Myometrial cell (primary cell): Measurements from ENCODE around the gene LGI2.

DNA sequence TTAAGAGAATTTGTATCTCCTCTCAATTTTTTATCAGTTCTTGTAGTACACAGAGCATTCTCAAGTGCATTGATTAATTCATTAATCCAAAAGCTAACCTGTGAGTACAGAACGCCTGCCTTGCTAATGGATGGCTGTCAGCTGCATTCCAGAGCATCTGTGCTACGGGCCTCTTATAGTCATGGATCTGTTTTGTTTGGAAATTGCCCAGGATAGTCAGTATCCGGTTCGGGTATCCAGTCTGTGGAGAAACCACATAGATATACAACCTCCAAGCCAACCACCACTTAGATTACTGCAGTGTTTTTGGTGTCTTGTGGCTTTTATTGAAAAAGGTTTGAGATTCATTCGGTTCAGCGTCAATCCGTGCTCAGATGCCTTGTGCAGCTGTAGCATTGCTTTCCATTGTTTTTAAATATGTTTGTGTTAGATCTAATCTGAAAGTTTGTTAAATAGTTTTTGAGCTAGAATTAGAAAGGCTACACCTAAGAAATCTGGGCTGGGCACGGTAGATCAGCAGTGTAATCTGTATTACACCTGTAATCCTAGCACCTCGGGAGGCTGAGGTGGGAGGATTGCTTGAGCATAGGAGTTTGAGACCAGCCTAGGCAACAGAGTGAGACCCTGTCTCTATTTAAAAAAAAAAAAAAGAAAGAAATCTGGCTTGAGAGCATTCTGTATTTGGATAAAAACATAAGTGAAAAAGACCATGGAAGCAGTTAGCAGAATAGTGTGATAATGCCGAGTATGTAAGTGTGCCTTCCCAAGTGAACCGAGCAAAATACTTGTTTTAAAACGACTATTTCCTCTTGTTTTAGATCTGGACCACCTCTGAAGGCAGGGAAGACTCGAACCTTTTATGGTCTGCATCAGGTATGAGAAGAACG lies 4.2 kb downstream of the LAP3 start:
- RAMPAGE, long total RNA, result no peak

DNA sequence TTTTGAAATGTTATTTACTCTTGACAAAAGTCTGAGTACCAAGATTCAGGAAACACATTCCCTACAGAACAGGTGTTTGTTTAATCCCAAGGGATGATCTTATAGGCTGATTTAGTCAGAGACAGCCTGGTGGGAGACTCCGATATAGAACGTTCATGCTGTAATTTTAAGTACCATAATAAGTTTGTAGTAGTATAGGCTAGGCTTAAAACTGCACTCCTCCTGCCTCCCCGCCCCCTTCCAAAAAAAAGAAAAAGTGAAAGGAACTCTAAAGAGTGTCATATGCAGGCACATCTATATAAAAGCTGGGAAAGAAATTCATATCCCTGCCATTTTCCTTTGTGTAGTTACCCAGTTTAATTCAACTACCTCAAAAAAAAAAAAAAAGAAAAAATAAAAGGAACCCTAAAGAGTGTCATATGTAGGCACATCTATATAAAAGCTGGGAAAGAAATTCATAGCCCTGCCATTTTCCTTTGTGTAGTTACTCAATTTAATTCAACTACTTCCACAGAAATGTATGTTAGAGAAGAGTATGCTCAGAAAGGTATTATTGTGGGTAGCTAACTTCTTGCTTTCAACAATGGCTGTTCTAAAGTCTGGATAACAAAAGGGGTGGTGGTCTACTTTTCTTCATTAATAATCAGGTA lies 8.2 kb downstream of the DCAF16 start:
- RAMPAGE, long total RNA, result no peak

GRCh38 chr4:18418551-18418786 lies 396.9 kb upstream of the LCORL start:
- RAMPAGE, long total RNA, result no peak

DNA sequence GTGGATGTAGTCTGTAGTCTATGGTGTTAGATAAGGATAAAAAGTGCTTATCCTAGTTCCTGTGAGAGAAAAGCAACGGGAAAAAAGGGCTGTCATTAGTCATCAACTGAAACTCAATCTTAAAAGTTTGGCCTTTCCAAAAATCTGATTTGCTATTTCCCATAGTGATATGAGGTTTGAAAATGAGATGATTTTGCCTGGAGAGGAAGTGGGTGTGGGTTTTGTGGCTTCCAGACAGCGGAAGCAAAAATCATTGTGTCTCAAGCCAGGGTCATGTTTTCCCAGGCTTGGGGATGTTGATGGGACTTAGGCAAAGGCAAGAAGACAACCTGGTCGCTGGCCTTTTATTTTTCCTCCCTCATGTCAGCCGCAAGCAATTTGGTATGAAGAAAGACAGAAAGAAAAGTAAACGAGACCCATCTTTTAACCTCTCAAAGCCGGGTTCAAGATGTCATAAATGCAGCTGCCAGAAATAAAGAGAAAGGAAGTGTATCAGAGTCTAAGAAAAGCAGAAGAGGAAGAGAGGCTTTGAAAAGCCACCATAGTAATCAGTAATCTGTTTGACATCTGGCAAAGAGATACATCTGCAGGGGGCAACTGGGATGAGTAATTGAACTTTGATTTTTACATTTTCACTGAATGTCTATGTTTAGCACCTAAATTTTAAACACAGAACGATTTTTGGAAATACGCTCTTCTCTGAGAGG lies 521.7 kb upstream of the SLIT2 start:
- RAMPAGE, long total RNA, result no peak

DNA sequence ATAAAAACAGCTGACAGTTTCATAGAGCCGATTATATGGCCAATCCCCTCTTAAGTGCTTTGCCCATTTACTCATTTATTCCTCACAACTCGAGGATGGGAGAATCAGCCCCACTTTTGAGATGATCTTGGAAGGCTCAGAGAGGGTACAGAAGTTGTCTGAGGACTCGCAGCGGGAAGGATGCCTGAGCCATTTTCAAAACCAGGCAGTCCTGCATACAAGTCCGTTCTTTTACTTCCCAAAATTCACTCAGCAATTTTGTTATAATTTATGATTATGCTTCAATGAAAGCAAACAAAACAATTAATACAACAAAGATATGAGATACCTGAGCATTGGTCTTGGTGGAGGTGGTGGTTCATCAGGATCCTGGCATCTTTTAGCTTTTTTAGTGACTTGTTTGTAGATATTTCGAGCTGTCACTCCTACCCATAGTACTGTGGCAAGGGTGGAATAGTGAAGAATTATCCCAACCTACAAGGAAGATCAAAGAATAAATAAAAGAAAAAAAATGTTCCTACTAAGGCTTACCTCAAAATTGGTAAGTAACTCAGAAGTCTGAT lies 123.6 kb downstream of the ADGRA3 start:
- RAMPAGE, long total RNA, result no peak

DNA sequence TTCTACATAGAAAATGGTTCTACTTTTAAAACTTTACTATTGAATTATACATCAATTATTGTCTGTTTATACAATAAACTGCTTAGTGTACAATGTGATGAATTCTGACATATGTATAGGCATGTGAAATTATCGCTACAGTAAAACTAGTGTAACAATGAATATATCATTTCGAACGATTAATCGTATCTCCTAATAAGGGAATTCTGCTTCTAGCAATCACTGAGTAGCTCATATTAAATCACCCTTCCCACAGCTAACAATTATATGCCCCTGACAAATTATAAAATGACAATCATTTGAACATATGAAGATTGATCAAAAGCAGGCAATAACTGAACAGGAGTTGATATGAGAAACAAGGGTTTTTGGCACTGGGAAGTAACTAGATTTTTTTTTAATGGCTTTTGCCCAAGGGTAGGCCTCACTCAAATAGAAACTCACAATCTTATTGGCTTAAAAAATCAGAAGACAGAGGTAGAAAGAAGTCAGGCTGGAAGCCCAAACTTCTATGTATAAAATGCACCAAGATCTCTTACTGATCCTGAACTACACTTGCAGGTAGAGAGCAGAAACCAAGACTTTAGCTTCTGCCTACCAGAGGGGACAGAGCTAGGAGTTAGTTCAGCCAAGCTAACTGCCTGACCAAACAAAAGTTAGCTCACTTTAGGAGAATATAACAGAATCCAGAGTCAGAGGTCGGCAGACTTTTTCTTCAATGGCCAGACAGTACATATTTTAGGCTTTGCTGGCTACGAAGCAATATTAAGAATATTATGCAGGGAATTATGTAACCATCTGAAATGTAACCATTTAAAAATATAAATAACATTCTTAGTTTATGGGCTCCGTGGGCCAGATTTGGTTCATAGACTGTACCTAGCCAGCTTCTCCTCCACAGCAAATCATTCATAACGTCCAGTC lies 74.9 kb downstream of the ADGRA3 start:
- RAMPAGE, long total RNA, result no peak

DNA sequence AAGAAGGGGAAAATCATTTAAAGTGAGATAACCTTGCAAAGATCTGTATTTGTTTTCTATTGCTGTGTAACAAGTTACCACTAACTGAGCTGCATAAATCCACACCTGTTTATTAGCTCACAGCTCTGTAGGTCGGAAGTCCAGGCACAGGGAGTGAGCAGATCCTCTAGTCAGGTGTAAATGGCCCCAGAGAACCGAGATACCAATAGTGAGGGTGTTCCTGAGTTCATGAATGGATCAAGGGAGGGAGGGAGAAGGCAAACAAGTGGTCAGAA lies 25.2 kb downstream of the ADGRA3 start:
- RAMPAGE, long total RNA, result no peak

DNA sequence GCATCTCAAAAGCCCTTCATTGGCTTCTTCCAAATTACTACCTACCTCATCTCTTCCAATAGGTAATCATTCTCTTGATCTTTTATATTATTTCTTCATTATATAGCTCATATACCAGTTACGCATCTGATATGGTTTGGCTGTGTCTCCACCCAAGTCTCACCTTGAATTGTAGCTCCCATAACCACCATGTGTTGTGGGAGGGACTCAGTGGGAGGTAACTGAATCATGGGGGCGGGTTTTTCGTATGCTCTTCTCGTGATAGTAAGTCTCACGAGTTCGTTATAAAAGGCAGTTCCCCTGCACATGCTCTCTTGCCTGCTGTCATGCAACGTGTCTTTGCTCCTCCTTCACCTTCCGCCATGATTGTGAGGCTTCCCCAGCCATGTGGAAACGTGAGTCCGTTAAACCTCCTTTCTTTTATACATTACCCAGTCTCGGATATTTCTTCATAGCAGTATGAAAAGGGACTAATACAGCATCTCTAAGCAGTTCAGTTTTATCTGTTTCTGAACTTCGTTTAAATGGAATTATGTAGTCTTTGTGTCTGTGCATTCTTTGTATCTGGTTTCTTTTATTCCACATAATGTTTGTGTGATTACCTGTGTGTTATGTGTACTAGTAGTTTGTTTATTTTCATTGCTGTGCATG lies 481.5 kb upstream of the ADGRA3 start:
- RAMPAGE, long total RNA, result no peak

DNA sequence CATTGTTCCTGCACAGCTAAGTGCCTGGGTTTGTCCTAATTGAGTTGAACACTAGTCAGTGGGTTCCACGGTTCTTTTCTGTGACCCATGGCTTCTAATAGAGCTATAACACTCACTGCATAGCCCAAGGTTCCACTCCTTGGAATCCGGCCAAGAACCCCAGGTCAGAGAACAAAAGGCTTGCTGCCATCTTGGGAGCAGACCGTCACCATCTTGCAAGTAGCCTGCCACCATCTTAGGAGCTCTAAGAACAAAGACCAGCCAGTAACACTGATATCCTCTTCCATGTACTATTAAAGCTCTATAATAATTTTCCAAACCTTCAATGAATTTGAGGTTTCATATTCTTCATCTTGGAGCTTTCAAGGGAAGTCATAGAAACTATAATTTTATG lies 642.6 kb upstream of the ADGRA3 start:
- RAMPAGE, long total RNA, result no peak

GRCh38 chr4:23392893-23393459 lies 496.9 kb downstream of the PPARGC1A start:
- RAMPAGE, long total RNA, result no peak

GRCh38 chr4:23874247-23874994 lies 15.4 kb downstream of the PPARGC1A start:
- RAMPAGE, long total RNA, result no peak

DNA sequence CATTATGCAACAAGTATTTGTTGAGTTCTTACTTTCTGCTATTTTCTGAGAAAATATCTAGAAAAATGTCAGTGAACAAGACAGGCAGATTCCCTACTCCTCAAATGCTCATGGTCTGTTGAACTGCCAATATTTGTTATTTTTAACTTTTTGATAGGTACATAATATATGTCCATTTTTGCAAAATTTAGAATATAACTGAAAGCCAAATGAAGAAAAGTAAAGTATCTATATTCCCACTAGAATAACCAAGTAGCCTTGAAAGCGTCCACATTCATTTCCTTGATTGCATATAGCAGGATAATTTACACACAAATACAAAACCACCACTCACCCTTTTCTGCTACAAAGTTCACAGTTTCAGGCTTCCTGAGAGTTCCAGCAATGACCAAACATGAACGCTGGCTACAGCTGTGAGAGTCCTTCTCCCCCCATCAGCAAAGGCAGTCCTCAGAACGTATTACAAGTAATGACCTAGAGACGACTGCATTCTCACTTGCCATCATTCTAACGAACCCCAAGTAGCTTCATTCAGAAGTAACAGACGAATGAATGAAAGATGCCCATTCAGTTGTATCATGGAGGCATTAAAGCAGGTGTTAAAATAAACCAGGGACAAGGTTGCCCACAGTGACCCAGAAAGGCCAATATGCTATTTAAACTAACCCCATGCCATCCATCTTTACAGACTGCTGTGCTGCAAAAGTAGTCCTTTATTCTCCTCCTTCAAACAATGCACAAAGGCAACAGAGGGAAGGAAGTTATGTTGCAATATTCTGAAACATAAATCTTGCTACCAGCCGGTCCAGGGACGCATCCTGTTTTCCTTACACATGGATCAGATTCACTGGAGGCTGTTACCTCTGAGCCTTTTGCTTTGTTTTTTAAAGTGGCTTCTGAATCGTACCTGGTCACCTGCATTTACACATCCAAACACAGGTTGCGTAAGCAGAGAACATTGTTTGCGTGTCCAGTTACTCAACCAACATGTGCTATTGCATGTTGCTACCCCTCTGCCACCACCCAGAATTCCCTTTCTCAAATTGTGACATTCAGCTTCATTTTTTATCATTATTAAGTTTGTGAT lies 9.1 kb downstream of the PPARGC1A start:
- RAMPAGE, long total RNA, result no peak

DNA sequence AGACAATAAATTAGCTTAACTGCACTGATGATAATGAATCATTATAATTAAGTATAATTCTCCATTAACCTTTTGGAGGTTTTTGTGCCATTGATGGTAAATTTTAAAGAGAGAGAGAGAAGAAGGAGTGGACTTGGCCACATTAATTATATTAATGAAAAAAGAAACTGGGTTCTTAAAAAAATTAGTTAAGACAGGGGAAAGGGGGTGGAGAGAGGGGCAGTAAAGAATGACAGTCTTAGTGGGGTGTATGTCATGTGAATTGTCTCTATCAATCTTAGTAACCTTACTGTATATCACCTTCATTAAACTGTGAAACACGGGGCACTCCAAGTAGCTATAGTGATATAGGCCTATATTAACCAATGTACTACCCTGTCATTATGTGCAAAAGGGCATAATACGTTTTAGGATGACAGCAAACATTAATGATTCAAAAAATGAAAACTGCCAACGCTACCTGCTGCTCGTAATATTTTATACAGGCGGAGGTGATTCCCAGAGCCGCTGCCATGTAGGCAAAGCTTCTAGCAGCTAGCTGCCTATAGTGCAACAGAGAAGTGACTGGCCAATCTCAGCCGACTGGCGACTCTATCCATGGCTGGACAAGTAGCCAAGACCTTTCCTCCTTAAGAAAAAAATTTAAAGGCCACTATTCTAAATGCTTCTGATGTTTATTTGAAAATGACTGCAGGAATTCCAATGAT lies 2.0 kb downstream of the PPARGC1A start:
- RAMPAGE, long total RNA, result no peak

DNA sequence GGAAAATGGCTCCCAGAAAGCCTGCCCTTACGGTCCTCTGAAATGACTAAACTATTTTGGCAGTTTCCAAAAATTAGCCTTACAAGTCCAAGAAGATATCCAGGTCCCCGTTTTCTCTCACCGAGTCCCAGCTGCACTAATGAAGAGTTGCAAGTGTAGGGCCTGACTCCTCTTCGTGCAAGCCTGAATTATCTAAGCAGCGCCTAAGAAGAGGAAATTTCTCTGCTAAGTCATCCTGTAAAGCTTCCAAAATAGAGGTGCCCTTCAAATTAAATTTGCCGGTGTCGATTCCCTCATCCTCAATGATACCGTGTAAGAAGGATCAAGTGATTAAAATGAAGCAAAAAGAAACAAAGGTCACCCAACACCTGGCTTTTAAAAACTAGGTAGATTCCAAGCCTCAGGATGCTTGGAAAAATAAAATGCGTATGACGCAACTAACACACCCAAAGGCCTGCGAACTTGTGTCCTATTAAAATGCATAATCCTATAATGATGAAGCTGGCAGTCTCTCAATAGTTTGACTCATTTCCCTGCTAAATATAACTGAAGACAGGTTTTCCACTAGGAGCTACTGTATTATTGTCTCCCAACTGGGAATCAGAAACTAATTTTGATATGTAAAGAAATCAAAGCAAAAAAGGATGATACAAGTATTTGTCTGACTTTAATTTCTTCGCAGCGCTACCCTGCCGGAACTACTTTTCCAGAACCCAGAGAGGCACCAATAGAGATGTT lies 263.3 kb downstream of the DHX15 start:
- RAMPAGE, long total RNA, result no peak

- RAMPAGE, long total RNA, result no peak
These were observed 5.0 kb downstream of the SOD3 start for GRCh38 chr4:24800335-24800907.

DNA sequence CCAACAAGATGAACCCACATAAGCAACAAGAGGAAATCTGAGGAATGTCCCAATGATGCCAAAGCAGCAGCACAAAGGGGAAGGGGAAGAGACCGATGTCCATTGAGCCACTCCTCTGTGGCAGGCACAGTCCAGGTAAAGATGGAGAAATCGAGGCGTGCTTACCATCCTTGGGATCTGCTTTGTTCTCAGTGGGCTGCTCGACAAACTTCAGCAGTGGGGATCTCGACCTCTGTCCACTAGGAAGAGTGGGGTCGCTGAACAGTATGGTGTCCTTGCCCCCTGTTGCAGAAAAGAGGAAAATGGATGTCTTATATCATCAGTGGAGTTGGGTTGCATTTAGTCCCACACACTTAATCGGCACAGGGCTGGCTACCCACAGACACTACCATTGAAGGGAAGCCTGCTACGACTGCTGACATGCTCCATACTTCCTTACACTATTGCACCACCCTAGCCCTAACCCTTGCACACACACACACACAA lies 24.4 kb downstream of the SOD3 start:
- RAMPAGE, long total RNA, result no peak

GRCh38 chr4:24849070-24849657 lies 53.8 kb downstream of the SOD3 start:
- RAMPAGE, long total RNA, result no peak

DNA sequence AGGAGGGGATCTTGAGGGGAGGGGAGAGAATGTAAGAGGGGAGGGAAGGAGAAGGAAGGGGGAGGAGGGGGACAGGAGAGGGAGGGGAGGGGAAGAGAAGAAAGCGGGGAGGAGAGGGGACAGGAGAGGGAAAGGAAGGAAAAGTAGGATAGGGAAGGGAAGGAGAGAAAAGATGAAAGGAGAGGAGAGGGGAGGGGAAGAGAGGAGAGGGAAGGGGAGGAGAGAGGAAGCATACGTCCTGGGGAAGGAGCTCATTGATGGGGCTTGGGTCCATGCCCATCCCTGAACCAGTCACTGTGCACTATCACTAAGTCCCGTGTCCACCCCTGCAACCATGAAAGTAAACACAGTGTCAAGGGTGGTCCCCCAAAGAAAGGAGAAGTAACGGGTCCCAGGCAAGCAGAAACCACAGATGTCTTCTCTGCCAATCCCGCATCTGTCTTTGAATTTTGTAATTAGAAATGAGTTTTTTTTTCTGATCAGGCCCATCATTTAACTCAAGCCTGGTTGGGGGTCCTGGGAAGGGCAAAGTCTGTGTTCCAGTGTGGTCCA lies 55.3 kb downstream of the LGI2 start:
- RAMPAGE, long total RNA, result no peak

DNA sequence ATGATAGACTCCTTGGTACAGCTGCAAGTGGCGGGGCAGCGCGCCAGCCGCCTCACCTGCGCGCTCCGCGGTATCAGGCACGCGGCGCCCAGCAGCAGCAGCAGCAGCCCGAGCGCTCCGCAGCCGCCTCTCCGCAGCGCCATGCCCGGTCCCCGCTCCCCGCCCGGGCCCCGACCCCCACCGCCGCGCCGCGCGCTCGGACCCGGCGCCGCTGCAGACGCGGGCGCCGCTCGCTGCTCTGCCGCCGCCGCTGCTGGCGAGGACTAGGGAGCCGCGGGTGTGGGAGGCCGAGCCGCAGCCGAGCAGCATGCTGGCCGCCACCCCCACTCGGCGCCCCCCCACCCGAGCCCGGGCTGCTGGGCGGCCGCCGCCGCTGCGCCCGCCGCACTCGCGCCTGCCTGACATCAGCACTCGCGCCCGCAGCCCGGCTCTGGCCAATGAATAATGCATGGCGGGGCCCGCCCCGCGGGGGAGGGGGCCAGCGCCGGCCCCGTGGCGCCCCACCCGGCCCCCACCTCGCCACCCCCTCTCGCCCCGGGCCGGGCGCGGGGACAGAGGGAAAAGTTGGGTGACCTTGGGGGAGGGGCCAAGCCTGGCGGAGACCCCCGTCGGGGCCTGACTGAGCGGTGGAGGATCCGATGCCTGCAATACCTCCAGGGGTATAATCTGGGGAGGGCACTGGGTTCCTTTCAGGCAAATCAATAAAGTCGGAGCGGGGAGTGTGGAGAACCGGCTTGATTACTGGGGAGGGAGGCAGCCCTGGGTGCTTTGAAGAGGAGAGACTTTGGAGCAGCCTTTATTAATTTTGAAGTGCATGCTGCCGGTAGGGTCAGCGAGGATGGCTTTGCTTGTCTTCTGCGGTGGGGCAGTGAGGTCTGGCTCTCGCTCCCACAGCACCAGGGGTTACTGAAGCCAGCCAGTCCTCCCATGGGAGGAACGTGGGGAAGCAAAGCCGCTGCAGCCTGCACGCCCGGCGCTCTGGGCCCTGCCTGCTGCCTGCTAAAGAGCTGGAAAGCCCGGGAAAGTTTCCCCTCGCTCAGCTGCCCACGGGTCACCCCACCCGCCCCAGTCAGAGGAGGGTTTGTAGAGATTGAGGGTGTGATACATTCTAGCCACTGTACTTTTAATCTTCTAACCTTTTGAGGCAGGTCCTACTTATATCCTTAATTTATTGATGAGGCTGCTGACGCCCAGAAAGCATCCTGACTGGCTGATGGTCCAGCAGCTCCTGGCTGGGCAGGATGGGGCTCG lies at the start of gene LGI2:
Gene LGI2 (minus strand): TSS at position 396 of the 1,251 bp plus-strand sequence.
- RAMPAGE, long total RNA, result no peak

- RAMPAGE, long total RNA, result no peak
These were observed 18.6 kb upstream of the SEPSECS start for GRCh38 chr4:25178627-25179537.